ENCODE results near the gene PRLR.

DNA sequence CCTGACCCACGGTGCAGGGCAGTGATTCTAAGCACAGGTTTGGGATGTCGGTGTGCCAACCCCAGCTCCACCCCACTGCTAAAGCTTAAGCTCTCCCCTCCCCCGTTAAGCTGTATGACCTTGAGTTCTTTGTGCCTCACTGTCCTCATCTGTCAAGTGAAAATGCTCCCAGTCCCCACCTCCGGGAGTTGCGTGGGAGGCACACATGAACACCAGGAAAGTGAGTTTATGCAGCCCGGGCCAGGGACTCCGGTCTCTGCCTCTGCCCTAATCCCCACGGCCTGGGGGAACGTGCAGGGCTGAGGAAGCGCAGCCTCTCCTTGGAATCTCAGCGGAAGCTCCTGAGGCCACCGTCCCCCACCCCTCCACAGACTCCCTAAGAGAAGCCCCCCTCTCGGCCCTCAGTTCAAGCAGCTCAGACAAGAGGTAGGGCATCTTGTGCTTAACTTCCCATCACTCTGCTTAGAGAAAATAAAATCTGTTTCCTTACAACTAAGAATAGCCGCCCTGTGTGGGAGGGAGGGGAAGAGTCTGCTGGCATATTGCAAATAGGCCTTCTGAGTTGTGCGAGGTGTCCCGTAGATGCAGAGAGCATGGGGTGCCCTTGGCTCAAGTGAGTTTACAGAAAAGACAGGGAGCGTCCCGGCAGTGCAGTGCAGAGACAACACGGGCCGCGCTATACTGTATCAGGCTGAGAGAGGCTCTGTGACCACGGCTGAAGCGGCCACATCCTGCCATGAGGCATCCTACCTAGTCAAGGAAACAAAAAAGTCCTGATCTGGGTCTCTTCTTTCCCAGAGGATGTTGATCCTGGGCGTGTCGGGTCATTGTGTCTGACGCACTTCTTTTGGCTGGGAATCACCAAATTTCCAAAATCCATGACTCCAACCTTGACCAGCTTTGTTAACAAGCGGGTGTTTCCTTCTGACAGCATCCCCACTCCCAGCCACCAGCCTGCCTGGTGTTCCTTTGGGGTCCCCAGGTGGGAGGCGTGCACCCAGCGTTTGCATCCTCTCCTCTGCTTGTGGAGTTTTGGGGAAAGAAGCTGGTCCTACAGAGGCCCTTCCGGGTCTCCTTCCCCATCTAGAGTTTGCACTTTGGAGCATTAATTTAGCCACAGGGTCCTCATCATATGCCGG is 91.7 kb upstream of the RAI14 start:
- RAMPAGE, long total RNA = no peak
- RRBS = 47% methylated on average over 4 of the region's 31 CpGs

DNA sequence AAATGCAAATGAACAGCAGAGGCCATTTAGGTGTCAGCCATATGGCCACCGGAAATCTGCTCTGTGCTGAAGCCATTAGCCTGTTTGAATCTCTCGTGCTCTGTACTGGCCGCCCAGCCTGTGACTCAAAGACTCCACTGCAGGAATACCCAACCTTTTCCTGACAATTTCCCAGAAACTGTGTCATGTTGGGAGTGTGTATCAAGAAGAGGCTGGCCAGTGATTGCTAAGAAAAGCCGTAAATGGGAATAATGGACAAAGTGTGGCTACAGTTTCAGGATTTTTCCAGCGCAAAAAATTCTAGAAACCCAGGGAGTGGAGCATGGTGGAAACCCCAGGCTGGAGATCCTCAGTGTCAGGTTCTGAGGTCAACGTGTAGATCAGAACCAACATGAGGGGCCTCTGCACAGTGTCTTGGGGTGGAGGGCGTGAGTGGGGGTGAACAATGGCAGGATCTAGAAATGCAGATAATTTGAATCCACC is 35.8 kb upstream of the RAI14 start:
- RAMPAGE, long total RNA = no peak
- RRBS = no CpG with 5 or more reads among the region's 7 CpGs

- RAMPAGE, long total RNA = no peak
- RRBS = no CpG with 5 or more reads among the region's 2 CpGs
These were observed 7.3 kb upstream of the RAI14 start for GRCh38 chr5:34648878-34649085.

DNA sequence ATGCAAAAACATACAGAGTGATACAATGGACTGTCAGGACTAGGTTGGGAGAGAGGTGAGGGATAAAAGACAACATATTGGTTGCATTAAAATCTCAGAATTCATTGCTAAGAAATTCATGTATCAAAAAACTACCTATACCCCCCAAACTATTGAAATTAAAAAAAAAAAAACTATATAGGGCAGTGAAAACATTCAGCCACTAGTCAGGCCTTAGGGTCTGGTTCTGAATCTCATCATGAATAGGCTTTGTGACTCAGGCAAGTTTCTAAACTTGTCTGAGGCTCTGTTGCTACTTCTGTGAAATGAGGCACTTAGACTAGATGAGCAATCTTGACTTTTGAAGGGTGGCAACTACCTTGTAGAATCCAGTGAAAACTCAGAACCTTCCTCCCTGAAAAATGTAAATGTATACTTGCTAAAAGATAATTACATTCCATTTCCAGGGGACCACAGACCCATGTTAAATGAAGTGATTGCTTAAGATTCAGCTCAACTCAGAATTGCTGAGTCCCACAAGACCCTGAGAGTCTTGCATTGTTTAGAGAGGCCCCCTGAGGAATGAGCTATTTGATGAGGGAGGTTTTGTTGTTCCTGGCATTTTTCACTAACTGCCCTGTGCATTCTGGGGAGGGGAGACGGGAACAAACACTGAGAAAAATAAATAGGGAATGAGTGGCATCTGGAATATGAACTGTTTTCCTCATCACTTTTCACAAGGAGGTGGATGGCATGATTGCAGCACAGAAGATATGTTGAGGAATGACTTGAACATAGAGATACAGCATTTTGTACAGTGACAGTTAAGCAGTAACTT is 29.5 kb downstream of the RAI14 start:
- RAMPAGE, long total RNA = no peak
- RRBS = no CpG with 5 or more reads among the region's 1 CpG

GRCh38 chr5:34866729-34867619 is 28.0 kb downstream of the TTC23L start:
- RAMPAGE, long total RNA = no peak
- RRBS = no CpG with 5 or more reads among the region's 6 CpGs

GRCh38 chr5:34914610-34915419 is 489 bp downstream of the RAD1 start:
- RAMPAGE, long total RNA = no peak
- RRBS = 2% methylated on average over 8 of the region's 44 CpGs

- RAMPAGE, long total RNA = no peak
- RRBS = no CpG with 5 or more reads among the region's 3 CpGs
These were observed 6.2 kb downstream of the DNAJC21 start for GRCh38 chr5:34935482-34936040.

DNA sequence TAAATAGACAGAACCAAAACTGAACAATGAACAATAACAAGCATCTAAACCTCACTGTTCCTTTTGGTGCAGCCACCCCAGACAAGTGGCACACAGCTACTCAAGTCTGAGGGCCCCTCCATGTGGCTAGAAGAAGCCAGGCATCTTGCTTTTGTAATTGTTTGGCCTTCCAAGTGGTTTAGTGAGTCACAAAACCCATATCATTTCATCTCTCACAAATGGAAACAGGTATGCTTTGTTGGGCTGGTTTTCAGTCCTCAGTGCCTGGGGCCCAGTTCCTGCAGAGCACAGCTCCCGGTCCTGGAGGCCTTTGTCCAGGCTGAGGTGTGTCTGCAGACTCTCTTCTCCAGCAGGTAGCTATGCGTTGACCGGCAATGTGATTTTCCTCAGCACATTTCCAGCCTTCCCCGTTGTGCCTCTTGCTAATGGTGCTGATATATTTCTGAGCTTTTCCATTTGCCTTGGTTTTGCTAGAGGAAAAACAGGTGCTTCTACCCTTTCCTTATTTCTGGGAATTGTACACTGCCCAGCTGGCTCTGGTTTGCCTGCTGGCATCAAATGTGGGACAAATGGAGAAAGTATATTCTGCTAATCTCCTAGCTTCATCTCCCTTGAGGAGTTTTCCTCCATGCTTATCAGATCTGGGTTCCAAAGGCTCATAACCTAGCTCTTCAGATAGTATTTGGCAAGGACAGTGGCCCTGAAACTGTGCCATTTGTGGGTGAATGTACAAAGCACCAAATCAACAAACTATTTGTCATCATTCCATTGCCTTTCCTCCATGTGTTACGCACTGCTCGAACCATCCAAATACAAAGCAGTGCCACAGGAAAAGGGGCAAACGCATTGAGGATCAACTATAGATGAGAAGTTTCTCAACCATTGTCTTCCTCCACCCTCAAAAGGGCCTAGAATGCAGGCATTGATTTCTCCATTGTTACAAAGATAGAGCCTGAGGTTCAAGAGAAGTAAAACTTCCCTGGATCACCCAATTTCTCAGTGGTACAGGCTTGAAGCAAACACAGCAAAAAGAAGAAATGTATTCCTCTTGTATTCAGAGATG is 16.3 kb downstream of the PRLR start:
- RAMPAGE, long total RNA = no peak
- RRBS = 85% methylated on average over 3 of the region's 7 CpGs

- RAMPAGE, long total RNA = no peak
- RRBS = 2% methylated on average over 5 of the region's 33 CpGs
These were observed at the start of gene PRLR for GRCh38 chr5:35230166-35230758. Gene PRLR (minus strand): TSS chr5:35230487.

DNA sequence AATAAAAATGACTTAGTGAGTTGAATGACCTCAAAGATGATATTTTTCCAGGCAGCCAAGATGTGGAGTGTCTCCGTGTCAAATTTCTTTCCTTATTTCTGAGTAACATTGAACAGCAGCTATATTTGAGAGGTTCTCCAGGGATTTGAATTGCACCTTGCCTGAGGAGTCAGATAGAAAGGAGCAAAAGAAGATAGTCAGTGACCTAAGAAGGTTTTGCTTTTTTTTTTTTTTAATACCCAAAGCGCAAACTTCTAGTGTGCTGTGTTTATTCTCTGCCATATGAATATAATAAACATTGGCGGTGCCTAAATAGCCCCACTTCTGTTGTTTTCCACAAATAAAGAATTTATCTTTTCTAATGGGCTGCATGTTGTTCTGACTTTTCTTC is 467 bp upstream of the PRLR start:
- RAMPAGE, long total RNA = no peak
- RRBS = no CpG with 5 or more reads among the region's 3 CpGs

GRCh38 chr5:35478834-35479874 is 138.5 kb upstream of the SPEF2 start:
- RAMPAGE, long total RNA = no peak
- RRBS = no CpG with 5 or more reads among the region's 5 CpGs

DNA sequence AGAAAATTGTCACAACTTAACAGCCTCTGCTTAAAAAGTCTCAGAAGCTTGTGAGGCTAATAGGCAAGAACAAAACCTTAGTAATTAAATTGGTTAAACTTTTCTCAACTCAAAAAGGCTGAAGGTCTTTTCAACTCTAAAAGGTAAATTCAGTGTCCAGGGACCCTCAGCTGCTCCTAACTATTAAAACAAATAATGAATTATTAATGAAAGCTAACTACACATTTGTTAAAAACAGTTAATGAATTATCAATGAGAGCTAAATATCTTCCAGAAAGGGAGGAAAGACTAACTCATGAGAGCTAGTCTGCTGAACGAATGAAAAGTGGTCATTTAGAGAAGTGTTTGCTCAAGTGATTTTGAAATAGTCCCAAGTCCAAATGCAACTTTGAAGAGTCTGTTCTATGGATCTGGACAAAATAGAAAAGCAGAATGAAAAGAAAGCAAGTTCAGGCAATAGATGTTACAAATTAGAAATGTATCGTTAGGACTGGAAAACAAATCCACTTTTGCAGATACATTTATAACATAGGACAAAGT is 133.9 kb upstream of the SPEF2 start:
- RAMPAGE, long total RNA = no peak
- RRBS = no CpG with 5 or more reads among the region's 2 CpGs

- RAMPAGE, long total RNA = no peak
- RRBS = no CpG with 5 or more reads among the region's 2 CpGs
These were observed 25.4 kb downstream of the SPEF2 start for GRCh38 chr5:35642926-35643586.

- RAMPAGE, long total RNA = no peak
- RRBS = no CpG with 5 or more reads among the region's 5 CpGs
These were observed 4.3 kb downstream of the SKP2 start for GRCh38 chr5:36155961-36156772.

GRCh38 chr5:36300479-36301071 is 1.1 kb downstream of the RANBP3L start:
- RAMPAGE, long total RNA = no peak
- RRBS = no CpG with 5 or more reads among the region's 1 CpG

- RAMPAGE, long total RNA = no peak
- RRBS = no CpG with 5 or more reads among the region's 8 CpGs
These were observed 71.9 kb upstream of the RANBP3L start for GRCh38 chr5:36373599-36374012.

- RAMPAGE, long total RNA = no peak
- RRBS = no CpG with 5 or more reads among the region's 6 CpGs
These were observed 84.0 kb upstream of the SLC1A3 start for GRCh38 chr5:36522193-36522968.

DNA sequence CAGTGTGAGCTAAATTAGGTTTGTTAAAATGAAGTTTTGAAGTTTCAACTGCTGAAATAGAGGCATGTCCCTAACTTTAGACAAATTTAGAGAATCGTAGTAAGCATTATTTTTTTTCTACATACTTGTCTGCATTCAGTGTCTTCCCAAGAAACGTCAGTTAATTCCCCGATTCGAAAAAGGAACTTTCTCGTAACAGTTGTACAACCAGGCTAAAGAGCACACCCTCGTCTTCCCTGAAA is 468 bp upstream of the SLC1A3 start:
- RAMPAGE, long total RNA = no peak
- RRBS = no CpG with 5 or more reads among the region's 6 CpGs

- RAMPAGE, long total RNA = no peak
- RRBS = no CpG with 5 or more reads among the region's 9 CpGs
These were observed 1.7 kb downstream of the SLC1A3 start for GRCh38 chr5:36607906-36608625.

DNA sequence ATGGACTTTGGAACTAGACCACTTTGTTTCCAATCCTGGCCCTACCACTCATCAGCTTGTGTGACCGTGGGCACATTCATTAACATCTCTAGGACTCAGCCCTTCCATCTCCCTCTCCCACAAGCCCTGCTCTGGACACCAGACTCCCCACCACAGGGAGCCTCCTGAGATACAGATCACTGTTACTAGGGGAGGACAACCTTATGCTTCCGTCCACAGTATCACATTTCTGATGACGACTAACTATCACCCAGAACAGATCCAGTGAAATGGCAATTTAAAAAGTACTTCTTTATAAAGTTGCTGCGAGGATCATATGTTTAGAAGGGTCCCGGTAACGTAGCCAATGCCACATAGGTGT is 132.5 kb upstream of the NIPBL start:
- RAMPAGE, long total RNA = no peak
- RRBS = no CpG with 5 or more reads among the region's 6 CpGs